Bronchus (tissue), 1 donor: Measurements from ENCODE around the genes CBFA2T3, CDH15 and RPL13.

DNA sequence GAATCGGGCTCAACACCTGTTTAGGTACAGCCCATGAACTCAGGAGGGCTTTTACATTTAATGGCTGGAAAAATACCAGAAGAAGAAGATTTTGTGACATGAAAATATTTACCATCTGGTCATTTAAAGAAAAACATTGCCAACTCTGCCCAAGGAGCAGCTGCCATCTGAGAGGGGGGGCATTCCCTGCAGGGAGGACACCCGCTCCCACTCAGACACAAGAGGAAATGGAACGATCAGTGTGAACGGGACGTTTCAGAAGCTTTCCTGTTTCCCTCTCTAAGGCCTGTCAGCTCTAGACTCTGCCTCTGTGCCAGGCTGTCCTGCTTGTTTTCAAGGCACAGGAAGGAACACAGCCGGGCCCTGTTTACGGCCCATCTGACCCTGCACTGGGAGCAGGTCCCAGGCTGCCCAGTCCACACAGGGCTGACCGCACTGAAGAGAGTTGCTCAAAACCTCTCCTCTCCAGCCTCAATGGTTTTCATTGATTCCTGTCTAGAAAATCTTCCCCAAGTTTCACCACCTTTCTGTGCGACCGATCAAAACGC lies 1.7 kb downstream of the PIEZO1 start:
- PRO-cap, result no peak

DNA sequence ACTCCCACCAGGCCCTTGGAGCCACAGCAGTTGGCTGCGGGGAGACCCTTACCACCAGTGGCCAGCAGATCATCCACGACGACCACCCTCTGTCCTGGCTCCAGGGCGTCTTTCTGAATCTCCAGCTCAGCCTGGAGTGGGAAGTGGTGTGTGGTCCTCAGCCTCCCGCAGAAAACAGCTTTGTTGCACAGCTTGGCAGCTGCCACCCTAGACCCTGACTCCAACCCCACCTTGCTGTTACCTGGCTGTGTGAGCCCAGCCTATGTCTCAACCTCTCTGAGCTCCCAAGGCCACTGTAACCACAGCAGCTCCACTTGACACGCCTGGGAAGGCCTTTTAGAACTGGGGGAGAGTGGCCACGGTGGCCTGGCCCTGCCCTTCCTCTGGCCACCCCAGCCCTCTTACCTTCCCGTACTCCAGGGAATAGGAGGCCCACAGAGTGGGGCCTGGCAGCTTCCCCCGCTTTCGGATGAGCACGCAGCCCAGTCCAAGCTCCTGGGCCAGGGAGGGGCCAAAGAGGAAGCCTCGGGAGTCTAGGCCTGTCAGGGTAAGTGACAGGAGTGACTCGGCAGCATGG lies 1.6 kb downstream of the APRT start:
- PRO-cap, result no peak

DNA sequence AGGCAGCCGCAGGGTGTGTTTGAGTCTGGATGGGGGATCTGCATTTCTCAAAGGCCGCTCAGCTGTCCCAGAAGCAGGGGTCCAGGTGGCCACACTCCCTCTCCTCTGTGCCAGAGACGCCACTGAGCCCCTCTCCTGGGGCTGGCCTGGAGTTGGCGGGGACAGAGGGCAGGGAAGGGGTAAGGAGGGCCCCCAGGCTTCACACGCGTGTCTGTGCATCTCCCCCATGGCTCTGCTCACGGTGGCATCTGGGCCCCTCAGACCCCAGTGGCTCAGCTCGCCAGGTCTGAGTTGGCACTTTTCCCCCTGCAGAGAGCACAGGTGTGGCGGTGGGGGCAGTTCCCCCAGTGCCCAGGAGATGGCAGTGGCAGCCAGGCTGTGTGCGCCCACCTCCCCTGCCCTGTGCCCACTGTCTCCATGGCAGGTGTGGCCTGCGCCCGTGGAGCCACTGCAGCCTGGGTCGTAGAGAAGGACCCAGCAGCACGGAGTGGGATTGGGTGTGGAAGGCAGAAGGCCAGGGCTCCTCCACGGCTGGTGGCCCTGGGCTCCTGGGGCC lies 4.2 kb upstream of the APRT start:
- PRO-cap, result no peak

DNA sequence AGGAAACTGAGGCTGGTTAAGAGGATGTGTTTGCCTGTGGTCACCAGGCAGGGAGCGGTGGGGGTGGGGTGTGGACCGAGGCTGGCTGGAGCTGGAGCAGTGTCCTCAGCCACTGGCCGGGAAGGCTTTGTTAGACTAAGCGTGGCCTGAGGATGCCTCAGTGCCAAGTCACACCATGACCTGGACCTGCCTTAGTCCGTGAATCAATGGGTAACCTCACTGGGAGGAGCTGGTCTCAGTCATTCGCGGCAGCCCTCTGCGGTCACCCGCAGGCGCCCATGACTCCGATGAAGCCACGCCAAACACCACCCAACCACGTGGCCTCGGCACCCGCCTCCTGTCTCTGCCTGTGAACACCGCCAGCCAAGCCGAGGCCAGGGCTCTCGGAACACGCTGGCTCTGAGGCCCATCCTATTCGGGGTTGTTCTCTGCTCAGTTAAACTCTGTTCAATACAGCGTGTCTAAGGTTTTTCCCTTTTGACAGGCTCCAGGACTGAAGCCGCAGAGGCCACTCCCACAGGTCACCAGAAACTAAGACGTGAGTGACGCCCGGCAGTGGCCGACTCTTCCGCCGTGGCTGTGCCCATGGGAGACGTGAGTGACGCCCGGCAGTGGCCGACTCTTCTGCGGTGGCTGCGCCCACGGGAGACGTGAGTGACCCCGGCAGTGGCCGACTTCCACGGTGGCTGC lies 16.7 kb upstream of the PABPN1L start:
- PRO-cap, result no peak

- PRO-cap, result no peak
Observed at GRCh38 chr16:88926850-88927287, 50.1 kb downstream of the CBFA2T3 start.

DNA sequence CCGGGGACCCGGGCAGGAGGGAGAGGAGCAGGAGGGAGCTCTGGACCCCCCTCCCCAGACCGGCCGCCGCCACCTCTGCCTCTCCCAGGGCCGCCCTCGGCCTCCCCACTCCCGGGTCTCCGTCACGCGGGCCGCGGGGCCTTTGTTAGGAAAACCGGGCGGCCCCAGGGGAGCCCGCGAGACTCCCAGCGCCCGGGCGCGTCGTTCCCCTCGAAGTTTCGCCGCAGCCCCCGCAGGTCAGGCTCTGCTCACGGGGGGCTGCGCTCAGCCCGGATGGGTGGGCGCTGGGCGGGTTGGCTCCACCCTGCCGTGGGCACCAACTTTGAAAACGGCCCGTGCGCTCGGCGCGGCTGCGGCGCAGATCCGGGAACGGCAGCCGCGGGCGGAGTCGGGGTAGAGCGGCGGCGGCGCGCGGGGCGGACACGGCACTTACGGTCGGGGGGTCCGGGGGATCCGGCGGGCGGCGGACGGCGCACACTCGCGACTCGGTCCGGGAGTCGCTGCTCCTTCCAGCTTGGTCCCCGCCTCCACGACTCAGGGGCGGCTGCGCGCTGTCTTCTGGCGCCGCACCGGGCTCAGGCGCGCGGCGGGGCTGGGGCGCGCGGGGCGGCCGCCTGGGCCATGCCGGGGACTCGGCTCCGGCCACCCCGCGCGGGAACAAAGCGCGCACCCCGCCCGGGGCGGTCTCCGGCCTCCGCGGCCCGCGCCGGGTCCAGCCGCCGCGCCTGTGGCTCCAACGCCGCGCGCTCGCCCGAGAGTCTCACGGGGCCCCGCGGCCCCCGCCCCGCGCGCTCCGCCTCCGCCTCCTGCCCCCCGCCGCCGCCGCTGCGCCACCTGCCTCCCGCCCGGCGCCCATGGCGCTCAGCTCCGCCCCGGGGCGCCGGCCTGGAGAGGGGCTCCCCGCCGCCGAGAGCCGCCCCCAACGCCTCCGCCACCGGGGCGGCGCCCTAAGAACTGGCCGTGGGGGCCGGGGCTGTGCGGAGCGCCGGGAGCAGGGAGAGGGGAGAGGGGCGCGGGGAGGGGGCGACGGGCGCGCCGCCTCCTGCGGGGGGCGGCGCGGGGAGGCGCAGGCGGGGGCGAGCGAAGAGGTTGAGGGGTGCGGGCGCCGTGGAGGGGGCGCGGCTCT lies 36.1 kb downstream of the CBFA2T3 start:
- PRO-cap, result bidirectional peak, plus-strand start at position 319 of the sequence, minus-strand start at position 232 of the sequence; unidirectional peak, minus-strand start at position 729 of the sequence

DNA sequence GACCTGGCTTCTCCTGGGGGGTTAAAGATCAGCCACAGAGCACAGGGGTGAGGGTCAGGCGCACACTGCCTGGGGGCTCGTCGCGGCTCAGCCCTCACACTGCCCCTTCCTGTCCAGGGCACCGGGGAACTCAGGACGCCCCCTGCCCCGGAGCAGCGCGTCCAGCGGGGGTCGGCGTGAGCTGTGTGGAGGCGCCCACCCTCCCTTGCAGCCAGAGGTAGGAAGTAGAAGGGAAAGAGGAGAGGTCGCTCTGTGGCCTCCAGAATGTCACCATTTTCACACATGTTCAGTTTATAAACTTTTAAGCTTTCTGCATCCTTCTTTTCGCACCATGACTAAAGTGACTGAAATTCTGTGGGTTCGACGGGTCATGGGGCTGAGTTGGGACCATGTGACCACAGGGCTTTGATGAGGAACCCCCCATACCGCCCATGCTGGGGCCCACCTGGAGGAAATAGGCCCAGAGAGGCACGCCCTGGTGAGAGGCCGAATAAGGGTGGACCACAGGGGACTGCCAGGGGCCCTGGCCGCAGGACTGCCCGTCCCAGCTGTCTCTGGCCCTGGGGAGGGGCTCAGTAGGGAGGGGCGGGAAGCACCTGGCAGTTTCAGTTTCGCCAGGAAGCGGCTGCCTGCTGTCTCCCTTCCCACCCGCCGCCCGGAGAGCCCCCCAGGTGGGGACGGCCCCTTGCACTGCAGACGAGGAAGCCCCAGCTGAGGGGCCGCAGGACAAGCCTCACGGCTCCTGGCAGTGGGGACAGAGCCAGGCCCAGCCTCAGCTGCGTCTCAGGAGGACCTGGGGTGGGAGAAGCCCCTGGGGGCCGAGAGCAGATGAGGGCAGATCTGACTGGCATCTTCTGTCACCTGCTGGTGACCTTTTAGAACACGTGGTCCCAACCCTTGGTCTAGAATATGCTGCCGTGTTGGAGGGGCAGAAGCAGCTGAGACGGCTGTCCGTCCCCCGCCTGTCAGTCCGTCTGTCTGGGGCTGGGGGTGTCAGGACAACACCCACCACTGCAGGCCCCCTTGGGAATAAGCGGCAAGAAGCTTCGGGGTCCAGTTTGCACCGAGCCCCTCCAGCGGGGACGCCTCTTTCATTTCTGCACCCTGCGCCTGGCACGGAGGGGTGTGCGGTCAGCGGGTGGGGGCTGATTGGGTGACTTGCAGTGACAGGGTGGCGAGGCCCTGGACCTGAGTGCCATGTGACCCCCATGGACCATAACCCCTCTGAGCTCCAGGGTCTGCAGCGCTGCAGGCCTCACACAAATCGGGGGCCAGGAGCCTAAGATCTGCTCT lies 8.9 kb downstream of the CBFA2T3 start:
- PRO-cap, result no peak

DNA sequence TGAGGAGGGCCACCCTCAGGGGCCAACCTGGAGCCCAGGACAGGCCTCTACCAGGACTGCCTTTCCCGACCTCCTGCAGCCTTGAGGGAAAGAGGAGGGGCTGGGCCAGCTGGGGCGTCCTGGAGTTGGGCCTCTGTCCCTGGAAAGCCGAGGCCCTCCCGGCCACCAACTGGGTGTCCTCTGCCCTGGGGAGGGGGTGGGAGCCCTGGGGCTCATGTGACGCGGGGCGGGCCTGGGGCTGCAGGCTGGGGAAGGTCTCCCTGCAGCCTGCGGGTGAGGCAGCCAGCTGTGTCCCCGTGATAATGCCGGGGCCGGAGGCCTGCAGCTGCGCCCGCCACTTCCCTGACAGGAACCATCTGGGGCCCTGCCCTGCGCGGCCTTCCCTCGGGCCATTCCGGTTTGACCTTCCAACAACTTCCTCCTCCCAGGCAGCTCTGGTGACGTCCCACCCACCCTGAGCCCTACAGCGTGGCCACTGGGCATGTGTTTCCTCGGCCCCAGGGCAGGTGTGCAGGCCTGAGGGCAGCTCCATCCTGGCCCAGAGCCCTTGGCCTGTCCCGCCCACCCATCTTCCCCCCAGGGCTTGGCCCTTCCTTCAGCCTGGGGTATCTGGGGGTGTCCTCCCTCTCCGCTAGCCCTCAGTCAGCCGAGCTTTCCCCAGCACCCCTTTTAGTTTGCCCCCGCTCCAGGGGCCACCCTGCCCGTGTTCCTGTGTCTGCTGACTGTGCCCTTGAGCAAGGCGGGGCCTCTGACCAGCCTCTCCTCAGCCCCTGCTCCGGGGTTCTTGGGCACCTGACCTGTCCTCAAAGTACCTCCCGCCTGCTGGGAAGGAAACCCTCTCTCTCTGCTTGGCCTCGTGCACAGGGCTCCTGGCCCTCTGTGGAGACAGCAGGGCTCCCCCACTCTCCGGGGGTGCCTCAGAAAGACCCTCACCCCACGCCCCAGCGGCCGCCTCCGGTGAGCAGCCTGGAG lies at the start of gene CBFA2T3:
CBFA2T3 (minus strand) TSS at position 401 of the 972 bp plus-strand sequence.
- PRO-cap, result unidirectional peak, minus-strand start at position 171 of the sequence; bidirectional peak, plus-strand start at position 486 of the sequence, minus-strand start at position 298 of the sequence; bidirectional peak, plus-strand start at position 859 of the sequence, minus-strand start at position 696 of the sequence

DNA sequence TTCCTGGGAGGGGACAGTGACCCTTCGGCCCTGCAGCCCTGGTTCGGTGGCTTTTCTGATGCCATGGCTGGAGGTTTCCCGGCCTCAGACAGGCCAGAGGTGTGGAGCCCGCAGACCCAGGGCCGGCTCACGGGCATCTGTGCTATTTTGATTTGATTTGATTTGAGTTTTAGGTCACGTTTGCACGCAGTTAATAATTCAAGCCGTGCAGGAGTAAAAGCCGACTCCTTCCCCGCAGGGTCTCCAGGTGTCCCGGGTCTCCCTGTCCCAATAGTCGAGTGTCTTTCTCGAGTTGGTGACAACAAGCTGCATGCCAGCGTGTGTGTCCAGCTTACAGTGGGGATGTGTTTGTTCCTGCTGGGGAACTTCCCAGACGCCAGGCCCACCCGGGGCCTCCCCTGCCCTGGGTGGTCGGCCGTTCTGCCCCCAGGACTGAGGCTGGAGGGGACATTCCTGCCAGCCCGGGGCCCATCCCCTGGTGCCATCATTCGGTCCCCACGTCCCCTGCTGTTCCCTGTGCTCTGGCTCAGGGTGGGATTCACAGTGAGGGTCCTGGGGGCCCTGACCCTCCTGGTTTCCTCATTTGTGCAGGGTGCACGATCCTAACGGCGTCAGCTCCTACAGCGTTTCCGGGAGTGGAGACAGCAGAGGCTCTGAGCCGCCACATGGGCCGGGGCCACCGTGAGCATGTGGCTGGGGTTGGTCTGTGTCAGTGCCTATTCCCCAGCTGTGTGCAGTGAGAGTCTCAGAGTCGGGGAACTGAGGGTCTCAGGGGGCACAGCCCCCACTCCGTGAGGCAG lies 1.2 kb upstream of the CBFA2T3 start:
- PRO-cap, result no peak

GRCh38 chr16:89154157-89154740 lies 17.3 kb upstream of the CDH15 start:
- PRO-cap, result no peak

- PRO-cap, result unidirectional peak, minus-strand start at chr16:89171304
Observed at GRCh38 chr16:89171048-89172060, at the start of gene CDH15. TSS of gene CDH15 (plus strand) at chr16:89171748.

DNA sequence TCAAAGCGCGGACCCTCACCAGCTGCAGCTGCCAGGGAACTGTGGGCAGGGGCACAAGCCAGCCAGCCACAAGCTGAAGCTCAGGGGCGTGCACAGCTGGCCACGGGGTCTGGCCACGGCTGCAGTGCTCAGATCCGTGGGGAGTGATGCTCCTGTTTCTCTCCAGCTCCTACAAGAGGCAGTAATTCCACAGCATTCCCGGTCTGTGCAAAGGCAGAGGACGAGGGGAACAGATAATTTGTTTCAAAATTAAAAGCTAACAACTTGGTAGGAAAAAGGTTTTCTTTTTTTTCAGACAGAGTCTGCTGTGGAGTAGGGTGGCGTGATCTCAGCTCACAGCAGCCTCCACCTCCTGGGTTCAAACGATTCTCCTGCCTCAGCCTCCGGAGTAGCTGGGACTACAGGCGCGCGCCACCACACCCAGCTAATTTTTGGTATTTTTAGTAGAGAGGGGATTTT lies 49.5 kb downstream of the ZNF778 start:
- PRO-cap, result no peak

DNA sequence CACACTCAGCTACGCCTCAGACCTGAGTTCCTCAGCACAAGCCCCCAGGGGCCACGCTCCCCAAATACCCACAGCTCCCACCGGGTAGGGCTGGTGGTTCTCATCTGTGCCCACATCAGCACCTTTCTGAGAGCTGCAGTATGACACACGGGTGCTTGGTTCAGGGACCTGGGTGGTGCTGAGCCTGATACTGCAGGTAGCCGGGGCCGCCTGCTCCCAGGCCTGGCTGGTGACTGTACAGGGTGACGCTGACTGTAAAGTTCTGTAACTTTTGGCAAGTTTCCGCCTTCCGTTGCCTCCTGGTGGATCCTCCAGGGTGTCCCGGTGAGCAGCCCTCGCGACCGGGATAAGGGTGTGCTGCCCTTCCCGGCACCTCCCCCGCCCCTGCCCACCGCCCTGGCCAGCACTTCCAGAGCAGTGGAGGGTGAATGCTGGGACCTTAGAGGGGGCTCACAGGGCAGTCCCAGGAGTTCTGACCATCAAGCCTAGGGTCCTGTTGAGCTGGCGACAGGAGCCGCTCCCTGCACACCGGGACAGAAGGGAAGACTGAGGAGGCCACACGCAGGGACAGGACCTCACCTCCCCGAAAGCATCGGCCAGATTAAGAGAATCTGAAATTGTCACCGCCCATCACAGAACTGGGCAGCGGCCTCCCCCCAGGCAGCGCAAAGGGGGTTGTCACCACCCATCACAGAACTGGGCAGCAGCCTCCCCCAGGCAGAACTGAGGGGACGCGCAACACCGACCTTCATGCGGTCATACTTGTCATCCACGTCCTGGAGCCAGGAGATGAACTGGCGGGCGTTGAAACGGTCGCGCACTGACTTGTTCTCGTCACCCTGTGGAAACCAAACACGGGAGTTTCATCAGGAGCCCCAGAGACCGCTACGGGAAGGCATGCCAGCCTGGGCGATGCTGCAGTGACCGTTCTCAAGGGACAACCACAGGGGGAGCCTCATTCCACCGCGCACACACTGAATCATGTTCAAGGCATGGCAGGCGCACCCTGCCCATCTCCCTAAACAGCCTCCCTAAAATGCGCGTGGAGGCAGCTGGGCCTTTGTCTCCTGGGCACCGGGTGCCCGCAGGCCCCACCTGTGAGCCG lies 52.9 kb downstream of the ZNF778 start:
- PRO-cap, result no peak

- PRO-cap, result no peak
Observed at GRCh38 chr16:89282270-89282870, 64.9 kb downstream of the ZNF778 start.

GRCh38 chr16:89467181-89467964 lies 23.0 kb downstream of the ANKRD11 start:
- PRO-cap, result no peak

GRCh38 chr16:89480635-89481586 lies 9.4 kb downstream of the ANKRD11 start:
- PRO-cap, result no peak

GRCh38 chr16:89545713-89546243 lies 14.7 kb upstream of the RPL13 start:
- PRO-cap, result unidirectional peak, minus-strand start at chr16:89545929

DNA sequence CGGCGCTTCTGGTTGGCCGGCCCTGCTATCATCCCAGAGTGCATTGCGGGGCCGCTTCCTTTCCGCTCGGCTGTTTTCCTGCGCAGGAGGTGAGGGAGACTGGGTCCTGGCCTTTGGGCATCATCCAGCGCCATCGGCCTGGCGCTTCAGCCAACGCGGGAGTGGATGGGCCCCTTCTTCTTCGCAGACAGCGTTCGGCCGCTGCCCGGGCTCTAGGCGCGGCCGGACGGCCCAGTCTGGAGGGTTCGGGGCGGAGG lies at the start of gene RPL13:
RPL13 (plus strand) TSS at position 59 of the 257 bp plus-strand sequence.
- PRO-cap, result bidirectional peak, plus-strand start at position 59 of the sequence, minus-strand start outside the sequence

- PRO-cap, result unidirectional peak, plus-strand start at chr16:89565001
Observed at GRCh38 chr16:89564289-89565040, 4.0 kb downstream of the RPL13 start.

DNA sequence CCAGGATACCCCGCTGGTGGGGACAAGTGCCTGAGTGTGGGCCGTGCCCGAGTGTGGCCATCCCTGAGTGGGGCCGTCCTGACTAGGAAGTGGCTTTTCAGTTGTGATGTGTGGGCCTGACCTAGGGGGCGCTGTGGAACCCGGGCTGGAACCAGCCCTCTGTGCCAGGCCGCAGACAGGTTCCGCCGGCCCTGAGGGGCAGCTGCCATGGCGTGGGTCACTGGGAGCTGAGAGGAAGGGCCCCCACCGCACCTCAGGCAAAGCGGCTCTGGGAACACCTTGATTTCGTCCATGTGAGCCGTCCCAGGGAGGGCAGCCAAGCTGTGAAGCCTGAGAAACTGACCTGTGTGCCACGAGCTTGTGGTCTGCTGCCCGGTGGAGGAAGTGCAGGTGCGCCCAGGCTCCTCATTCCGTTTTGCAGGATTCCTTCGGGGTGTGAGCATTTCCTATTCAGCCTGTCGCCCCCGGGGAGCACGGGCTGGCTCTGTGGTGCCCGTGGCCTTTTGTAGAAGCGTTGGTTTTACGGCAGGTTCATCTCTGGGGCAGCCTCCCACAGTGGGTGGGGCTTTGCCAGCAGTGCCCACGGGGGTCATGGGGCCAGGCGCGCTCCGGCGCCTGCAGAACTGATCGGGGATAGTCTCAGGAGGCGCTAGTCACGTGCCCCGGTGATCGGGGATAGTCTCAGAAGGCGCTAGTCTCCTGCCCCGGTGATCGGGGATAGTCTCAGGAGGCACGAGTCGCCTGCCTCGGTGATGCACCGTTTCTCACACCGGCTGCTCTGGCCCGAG lies 5.3 kb downstream of the RPL13 start:
- PRO-cap, result no peak